H9 (cell line): ENCODE data around the gene SALL1.

- PRO-cap, result no peak
Measured at GRCh38 chr16:50224749-50225074, 41.6 kb upstream of the ADCY7 start.

DNA sequence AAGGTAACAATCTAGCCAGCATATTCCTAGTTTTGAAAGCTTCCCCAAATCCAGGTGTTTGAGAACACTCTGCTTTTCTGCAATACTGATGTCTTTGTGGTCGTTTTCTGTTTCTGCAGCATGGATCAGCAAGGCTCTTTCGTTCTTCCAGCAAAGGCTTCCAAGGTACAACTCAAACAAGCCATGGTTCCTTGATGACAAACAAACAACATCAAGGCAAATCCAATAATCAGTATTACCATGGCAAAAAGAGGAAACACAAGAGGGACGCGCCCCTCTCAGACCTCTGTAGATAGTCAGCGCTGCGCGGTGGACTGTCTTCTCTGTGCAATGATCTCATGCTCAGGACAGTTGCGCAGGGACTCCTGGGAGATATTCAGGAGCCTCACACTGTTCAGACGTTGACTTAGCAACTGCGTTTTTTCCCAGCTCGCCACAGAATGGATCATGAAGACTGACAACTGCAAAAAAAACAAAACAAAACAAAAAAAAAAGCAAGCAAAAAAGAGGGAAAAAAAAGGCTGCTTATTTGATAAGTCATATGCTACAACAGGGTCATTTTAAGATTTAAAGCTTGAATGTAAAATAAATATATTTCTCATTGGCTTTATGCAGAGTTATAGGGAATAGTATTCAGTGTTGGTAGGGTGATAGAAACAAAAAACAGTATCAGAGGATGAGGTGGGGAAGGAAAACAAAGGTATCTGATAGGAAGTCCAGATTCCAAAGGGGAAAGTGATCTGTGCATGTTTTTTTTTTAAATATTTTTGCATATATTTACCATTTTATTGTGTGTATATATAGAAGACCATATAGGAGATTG is 37.1 kb upstream of the ADCY7 start:
- PRO-cap, result no peak

DNA sequence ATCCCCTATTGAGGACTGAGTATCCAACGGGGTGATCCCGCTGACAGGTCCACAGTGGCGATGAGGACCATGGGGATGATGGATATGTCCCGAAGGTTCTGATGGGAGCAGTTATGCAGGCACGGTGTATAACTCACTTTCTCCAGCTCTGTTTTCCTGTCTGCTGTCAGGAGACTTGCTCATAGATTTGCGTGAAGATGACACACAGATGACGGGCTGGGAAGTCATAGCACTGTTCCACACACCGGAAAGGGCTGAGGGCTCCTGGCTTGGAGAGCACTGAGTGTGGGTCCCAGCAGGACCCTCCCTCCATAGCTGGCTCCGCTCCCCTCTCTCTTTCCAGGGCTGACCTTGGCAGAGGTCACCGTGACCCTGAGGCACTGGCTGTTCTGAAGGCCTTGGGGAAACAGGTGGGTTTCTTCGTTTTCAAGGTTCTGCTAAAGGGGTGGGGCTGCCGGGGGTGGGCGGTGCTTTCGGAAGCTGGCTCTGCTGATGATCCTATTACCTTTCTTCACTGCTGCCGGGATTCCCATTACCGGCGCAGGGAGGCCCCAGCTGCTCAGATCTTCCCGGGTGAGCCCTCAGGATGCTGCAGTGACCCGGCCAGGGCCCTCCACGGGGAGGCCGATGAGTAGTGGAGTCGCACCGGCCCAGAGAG is 22.0 kb upstream of the ADCY7 start:
- PRO-cap, result bidirectional peak, plus-strand start at position 562 of the sequence, minus-strand start at position 391 of the sequence

GRCh38 chr16:50314006-50315191 is 48.0 kb downstream of the ADCY7 start:
- PRO-cap, result no peak

- PRO-cap, result no peak
Measured at GRCh38 chr16:50338825-50339395, 29.9 kb downstream of the BRD7 start.

- PRO-cap, result no peak
Measured at GRCh38 chr16:50613324-50614034, 65.3 kb downstream of the NKD1 start.

- PRO-cap, result no peak
Measured at GRCh38 chr16:50627175-50627714, 53.9 kb downstream of the SNX20 start.

DNA sequence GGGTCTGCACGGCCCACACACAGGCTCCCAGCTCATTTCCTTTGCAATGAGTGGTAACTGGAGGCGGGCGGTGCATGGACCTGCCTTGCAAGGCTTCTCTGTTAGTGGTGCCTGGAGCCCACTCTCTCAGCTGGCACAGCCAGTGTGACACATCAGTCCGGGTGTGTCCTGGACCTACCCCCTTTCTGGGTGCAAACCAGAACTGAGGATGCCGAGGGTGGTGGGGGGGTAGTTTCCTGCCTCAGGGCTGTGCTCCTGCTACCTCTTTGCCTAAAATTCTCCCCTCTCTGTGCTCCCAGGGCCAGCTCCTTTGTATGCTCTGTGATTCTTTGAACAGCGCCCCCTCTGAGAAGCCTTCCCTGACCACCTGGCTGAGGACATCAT is 14.0 kb downstream of the SNX20 start:
- PRO-cap, result no peak

DNA sequence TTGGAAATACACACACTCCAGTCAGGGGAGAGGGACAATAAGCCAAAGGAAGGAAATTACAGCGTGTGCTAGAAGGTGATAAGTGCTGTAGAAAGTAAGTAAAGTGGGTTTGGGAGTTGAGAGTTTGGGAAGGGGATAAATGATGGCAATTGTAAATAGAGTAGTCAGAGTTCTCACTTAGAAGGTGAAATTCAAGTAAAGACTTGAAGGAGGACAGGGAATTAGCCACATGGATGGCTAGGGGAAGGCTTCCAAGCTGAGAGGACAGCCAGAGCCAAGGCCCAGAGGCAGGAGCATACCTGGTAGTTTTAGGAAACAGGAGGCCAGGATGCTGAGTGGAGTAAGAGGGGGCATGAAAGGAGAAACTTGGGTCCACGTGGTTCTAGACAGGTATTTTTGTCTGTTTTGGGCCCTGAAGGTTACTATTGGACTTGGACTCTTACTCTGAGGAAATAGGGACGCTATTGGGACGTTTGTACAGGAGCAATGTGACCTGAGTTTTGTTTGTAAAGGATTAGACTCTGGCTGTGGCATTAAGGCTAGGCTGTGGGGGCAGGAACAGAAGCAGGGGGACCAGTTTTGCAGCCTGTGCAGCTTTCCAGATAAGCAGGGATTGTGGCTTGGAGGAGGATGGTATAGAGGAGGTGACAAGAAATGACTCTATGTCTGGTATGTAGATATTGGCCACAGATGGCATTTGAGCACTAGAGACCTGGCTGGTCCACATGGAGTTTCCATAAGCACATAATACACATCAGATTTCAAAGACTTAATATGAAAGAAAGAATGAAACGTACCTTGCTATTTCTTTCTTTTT is 12.7 kb downstream of the NOD2 start:
- PRO-cap, result no peak

DNA sequence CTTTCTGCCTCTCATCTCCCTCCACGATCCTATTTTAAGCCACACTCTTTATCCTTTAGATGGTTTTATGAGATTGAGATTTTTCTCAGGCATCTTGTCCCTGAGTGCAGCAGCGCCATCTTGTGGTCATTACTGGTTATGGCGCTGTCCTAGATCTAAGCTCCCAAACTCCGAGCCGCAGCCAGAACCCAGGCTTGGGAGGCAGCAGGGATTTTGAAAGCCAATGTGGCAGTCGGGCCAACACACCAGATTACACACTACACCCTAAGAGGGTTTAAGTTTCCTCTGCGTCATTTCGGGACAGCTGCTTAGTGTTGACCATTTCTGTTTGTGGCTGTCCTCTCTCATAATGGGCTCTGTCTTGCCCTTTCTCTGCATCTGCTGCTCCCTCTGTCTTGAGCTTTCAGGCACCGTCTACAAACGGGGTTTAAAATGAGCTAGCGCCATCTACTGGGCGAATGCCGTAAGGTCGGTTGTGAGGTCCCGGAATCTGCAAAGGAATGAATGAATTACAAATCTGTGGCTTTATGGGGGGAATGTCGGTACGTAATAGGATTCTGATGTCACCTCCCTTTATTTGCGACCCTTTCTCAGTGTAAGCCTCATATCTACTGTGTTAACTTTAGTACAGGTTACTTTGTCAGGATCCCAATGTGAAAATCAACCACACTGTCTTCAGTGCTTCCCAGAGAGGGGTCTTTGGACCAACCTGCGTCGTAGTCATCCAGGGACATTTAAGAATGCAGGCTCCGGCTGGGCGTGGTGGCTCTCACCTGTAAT is 64.6 kb downstream of the CYLD start:
- PRO-cap, result no peak

GRCh38 chr16:51137056-51137616 is 13.9 kb downstream of the SALL1 start:
- PRO-cap, result no peak

DNA sequence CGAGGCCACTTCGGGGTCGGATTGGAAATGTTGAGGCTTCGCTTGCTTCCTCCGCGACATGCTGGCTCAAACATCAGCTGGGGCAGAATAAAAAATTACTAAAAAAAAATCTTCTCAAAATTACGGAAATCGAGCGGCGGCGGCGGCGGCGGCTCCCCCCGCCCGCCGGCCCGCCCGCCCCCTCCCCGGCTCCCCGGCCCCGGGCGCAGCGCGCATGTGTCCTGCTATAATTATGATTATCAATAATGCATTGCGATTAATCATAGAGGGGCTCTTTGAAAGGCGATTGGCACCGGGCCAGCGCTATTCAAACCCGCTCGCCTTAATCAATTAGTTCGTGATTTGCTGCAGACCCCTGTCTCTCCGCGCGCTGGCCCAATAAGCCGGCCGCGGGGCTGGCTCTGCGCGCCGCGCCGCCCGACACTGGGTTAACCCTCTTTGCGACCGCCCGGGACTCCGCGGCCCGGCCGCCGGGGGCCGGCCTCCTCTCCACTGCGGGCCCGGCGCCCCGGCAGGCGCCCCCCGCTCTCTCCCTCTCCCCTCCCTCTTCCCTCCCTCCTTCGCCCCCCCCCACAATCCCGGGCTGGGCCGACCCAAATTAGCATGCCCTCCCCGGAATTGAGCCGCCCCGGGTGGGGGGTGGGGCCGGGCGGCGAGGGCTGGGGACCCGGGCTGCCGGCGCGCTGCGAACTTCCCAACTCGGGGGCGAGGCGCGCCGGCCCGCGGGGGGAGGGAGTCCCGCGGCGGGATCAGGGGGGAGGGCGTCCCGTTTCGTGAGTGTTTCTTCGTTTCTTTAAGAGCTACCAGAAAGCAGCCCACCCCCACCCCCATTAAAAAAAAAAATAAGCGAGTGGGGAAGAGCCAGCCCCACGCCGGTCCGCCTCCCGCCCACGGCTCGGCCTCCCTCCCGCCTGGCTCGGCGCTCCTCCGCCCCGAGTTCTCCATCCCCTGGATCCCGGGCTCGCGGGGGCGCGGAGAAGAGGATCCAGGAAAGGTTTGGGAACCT is at the start of gene SALL1:
Gene SALL1 (minus strand): TSS at position 89 of the 1,006 bp plus-strand sequence.
- PRO-cap, result bidirectional peak, plus-strand start at position 454 of the sequence, minus-strand start at position 403 of the sequence

DNA sequence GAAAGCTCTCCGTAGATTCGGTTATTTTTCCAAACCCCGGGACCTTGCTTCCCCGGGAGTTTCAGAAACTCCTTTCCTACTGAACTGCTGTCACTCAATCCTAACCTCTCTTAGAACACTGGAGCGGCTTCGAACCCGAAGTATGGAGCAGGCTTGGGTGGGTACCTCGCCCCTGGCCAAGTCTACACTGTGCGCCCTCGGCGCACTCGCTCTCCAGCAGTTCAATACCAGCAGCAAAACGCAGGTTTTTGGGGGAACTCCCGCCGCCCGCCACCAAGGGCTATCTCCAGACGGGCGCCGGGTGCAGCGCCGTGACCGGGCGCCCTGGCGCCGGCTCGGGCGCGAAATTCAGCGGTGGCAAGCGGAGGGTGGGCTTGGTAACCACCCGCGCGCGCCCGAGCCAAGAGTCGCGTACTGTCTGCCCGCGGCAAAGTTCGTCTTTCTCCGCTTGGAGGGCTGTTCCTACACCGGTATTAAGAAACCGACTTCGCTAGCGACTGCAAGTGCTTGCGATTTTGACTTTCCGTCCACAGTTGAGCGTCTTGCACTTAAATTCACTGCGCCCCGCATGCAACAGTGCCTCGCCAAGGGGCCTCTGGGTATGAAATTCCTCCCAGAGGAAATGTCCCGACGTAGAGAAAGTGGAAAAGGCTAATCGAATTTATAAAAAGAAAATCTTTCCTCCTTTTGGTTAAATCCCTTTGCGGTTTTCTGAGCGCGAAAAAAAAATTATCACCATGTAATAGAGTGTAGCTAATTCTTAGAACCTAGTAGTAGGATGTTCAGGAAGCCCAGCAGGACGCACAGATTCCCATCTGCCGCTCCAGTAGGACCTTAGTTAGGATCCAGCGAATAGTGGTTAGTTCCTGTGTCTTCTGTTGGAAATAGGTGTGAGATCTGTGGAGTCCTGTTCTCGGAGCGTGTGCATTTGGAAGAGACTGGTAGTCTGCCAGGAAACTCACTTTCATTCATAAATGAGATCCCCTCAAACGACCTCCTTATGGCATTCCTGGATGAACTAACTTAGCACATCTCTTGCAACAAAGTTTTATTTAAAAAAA is 5.0 kb upstream of the SALL1 start:
- PRO-cap, result bidirectional peak, plus-strand start at position 788 of the sequence, minus-strand start at position 562 of the sequence

DNA sequence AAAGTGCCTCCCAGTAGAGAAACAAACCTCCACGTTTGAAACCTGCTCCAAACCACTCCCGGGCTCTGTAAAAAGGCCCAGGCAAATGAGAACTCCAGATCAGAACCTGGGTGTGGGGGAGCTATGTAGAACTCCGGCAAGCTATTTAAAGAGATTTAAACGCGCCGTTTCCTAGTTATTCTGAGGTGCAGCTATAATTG is 92.8 kb upstream of the SALL1 start:
- PRO-cap, result no peak

DNA sequence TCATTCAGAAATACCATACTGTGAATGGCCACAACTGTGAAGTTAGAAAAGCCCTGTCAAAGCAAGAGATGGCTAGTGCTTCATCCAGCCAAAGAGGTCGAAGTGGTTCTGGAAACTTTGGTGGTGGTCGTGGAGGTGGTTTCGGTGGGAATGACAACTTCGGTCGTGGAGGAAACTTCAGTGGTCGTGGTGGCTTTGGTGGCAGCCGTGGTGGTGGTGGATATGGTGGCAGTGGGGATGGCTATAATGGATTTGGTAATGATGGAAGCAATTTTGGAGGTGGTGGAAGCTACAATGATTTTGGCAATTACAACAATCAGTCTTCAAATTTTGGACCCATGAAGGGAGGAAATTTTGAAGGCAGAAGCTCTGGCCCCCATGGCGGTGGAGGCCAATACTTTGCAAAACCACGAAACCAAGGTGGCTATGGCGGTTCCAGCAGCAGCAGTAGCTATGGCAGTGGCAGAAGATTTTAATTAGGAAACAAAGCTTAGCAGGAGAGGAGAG is 495.3 kb upstream of the SALL1 start:
- PRO-cap, result no peak

DNA sequence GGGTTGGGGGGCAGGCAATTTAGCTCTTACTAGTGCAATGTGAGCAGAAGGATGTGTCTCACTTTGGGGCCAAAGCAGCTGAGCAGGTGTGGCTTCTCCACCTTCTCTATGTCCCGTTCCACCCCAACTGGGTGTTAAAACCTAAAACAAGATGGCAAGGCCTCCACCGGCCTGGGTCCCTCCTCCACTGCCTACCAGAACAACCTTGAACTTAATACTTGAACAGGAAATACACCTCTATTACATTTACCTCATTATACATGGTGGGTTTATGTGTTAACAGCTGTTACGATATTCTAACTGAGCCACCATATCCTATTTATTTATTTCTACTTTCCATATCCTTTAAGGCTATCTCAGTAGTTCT is 52.7 kb downstream of the TOX3 start:
- PRO-cap, result no peak

DNA sequence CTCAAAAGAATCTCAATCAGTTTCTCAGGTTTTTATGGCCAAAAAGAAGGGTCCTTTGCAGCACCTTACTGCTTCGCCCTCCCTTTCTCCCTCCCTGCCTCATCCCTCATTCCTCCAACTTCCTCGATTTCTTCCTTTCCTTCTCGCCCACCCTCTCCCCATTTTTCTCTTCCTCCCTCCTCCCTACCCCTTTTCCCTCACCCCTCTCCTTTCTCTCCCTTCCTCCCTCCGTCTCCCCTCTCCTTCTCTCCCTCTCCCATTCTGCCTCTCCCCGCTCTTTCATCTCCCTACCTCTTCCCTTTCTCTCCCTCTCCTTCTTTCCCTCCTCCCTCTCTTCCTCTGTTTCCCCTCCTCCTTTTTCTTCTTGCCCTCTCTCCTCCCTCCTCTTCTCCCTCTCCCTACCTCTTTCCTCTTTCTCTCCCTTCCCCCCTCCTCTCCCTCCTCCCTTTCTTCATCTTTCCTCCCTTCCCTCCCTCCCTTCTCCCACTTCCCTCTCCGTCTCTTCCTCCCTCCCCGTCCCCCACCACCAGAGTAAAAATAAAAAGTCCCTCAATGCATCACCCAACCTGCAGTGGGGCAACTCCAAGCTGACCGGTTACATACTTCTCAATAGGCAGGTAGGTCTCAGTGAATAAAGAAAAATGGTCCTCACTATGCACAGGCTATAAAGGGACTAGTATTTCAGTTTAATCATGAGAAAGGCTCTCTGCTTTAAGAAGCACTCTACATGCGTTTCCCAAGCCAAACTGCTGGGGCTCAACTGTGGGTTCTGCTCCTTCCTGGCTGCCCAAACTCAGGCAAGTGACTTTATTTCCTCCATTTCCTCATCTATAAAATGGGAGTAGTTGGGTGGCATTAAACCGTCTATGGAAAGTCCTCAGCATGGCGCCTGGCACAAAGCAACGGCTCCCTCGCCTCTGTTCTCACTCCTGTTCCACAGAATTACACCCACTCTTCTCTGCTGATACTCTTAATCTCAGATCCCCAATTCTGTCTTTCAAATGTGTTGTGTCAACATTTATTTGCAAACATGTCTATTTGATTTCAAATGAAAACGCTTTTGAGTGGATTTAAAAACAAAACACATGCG is 10.3 kb downstream of the CHD9NB start:
- PRO-cap, result no peak

GRCh38 chr16:53046157-53046508 is 6.6 kb downstream of the CHD9NB start:
- PRO-cap, result no peak

- PRO-cap, result no peak
Measured at GRCh38 chr16:53056229-53057011, 1.6 kb downstream of the CHD9 start.

DNA sequence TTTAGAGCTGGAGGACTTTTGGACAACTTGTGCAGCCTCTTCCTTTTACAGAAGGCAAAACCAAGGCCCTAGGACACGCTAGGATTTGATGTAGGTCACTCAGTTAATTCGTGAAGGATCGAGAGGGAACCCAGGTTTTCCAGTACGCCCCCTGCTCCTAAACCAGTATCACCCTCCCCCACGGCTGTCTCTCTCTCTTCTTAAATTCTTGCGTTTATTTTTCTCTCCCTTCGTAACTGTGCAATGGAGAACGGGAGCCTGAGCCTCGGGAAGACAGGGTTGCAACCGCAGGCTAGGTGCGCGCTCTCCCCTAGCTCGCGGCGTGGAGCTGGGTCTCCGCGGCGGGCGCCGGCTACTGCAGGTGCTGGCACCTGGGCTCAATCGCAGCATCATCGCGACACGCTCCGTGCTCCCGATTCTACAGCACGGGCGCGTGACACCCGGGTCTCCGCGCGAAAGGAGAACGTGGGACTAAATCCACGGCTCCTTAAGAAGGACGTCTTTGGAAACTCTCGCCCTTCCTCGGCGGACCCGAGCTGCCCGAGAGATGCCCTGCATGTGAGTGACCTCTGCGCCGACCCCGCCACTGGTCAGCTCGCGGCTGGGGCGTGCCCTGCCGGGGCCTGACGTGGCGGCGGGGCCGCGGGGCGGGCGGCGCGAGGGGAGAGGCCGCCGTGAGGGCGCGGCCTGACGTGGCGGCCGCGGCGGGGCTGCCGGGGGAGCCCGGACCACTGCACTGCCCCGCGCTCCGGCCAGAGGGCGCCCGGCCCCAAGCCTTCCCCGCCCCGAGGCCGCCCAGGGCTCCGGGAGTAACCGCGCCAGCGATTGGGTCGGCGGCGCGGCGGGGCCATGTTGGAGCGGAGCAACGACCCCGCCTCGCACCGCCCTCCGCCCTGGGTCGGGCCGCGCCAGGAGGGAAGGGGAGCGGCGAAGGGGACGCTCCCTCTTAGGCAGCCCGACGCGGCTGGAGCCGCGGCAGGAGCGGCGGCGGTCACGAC is 75.3 kb downstream of the CHD9 start:
- PRO-cap, result bidirectional peak, plus-strand start at position 824 of the sequence, minus-strand start at position 560 of the sequence; bidirectional peak, plus-strand start outside the sequence, minus-strand start at position 966 of the sequence